Subcutaneous preadipocyte (primary cell): ENCODE data around the genes RAP2B, KCNAB1, SSR3 and MLF1.

- CAGE, long polyA plus RNA: no peak
Measured at GRCh38 chr3:152402421-152402820, 133.7 kb downstream of the MBNL1 start.

- CAGE, long polyA plus RNA: no peak
Measured at GRCh38 chr3:152650223-152650645, 184.7 kb upstream of the P2RY1 start.

- CAGE, long polyA plus RNA: no peak
Measured at GRCh38 chr3:153162134-153163064, at the start of gene RAP2B. TSS of gene RAP2B (plus strand) at chr3:153162226.

GRCh38 chr3:153553123-153553850 lies 391.3 kb downstream of the RAP2B start:
- CAGE, long polyA plus RNA: no peak

DNA sequence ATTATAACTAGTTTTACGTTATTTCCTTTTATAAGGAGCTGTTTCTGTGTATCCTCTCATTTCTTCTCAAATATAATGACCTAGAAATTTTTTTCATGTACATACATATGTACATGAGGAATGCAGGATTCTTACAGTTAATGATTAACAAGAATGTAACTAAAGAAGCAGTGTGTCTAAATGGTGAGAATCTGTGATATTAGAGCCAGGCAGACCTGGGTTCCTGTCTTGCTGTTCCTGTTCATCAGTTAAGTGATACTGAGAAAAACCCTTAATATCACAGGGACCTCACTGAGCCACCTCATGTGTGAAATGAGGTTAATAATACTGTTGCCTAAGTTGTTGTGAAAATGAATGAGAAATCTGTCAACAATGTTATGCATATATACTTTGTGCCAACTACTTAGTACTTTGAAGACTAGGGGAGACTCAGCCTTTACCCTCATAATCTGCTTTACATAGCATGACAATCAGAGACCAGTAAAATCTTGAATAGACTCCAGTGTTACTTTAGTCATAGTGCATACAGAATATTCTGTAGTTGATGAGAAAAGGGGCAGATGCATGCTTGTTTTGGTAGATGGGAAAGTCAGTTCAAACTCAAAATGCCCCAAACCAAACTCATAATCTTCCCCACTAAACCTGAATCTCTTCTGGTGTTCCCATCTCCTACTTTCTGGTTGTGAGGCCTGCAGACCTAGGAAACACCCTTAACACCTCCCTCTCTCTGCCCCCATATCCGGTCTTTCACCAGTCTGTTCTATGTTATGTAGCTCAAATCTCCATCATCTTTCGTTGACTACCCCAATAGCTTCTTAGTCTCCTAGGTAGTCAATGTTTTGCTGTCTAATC lies 4.7 kb downstream of the ARHGEF26 start:
- CAGE, long polyA plus RNA: no peak

- CAGE, long polyA plus RNA: no peak
Measured at GRCh38 chr3:154129460-154129769, 8.2 kb downstream of the ARHGEF26 start.

GRCh38 chr3:154246343-154246796 lies 77.9 kb downstream of the DHX36 start:
- CAGE, long polyA plus RNA: no peak

DNA sequence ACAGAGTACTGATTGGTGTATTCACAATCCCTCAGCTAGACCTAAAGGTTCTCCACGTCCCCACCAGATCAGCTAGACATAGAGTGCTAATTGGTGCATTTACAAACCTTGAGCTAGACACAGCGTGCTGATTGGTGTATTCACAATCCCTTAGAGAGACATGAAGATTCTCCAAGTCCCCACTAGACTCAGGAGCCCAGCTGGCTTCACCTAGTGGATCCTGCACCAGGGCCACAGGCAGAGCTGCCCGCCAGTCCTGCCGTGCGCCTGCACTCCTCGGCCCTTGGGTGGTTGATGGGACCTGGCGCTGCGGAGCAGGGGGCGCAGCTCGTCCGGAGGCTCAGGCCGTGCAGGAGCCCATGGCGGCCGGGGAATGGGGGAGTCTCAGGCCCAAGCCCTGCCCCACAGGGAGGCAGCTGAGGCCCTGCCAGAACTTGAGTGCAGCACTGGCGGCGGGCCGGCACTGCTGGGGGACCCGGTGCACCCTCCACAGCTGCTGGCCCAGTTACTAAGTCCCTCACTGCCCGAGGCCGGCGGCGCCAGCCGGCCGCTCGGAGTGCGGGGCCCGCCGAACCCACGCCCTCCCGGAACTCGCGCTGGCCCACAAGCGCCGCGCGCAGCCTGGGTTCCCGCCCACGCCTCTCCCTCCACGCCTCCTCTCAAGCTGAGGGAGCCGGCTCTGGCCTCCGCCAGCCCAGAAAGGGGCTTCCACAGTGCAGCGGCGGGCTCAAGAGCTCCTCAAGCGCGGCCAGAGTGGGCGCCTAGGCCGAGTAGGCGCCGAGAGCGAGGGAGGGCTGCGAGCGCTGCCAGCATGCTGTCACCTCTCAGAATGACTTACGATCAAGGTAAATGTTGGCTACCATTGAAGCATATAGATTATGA lies 190.9 kb upstream of the MME start:
- CAGE, long polyA plus RNA: no peak

- CAGE, long polyA plus RNA: no peak
Measured at GRCh38 chr3:156042035-156042431, 78.3 kb upstream of the KCNAB1 start.

- CAGE, long polyA plus RNA: no peak
Measured at GRCh38 chr3:156120333-156120964, at the start of gene KCNAB1. TSS of gene KCNAB1 (plus strand) at chr3:156120578.

DNA sequence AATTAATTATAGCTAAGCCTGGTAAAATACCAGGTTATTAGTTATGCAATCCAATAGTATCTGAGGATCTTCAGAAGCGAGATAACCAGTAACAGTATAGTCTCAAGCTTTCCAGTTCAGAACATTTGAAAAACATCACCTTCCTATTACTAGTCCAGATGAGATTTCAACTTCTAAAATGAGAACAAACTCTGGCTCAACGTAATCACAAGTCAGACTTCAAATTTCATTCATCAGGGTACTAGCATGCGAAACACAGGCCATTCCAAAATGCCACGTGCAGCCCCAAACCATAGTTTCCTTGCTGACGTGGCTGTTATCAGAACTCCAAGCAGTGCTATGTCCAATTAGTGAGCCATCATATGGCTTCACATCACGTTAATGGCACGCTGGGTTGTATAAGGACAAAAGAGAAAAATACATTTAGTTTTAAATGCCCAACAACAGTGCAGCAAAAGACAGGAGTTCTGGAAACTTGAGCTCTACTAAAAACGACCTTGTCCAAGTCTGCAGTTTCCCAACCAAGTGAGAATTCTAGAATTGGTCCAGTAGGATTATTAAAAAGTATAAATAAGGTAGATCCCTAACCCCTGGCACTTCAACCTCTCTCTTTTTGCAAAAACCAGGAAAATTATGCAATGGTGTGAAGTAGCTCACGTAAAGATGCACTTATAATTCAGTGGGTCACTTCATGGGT lies 915 bp downstream of the SSR3 start:
- CAGE, long polyA plus RNA: no peak

DNA sequence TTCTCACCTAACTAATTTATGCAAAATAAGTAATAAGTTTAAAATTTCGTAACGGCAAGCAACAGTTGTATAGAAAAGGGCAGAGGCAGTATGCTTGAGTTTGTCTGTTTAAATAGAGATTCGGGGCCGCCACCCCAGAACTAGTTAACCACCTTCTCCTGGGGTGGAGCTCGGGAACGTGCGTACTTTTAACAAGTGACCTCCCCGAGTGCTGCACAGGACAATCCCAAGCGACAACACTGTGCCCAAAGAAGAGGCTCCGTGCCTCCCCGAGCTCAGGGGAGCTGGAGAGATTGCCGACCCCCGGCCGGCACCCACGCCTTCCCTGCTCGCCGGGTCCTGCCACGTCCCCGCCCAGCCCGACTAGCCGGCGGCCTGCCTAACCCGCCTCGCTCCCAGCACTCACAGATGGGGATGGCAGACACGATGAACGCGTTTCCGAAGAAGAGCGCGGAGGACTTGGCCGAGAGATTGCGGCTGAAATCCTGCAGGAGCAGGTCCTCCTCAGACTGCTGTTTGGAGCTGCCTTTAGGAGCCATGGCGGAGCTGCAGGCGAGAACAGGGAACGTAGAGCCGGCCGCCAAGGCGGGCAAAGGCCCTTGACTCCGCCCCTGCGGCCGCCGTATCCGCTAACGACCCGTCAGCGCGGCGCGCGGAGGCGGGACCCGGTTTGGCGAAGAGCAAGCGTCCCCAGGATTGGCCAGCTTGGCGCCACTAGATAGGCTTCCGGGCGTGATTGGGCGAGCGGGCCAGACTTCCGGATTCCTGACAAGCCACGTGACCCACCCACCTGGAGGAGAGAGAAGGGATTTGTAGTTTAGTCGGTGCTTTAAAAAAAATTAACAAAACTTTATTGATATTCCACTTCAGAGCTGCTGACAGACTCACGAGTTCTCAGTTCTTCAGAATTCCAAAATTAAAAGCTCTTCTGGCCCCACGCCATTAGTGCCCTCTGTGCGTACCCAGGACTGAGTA lies at the start of gene SSR3:
Gene SSR3 (minus strand): TSS at position 567 of the 975 bp plus-strand sequence.
- CAGE, long polyA plus RNA: start-site peak on the minus strand centred at position 579 of the sequence, 64 bp wide, 16,357 and 3,611 reads in 2 replicates

- CAGE, long polyA plus RNA: no peak
Measured at GRCh38 chr3:156604241-156605100, 49.6 kb upstream of the SSR3 start.

DNA sequence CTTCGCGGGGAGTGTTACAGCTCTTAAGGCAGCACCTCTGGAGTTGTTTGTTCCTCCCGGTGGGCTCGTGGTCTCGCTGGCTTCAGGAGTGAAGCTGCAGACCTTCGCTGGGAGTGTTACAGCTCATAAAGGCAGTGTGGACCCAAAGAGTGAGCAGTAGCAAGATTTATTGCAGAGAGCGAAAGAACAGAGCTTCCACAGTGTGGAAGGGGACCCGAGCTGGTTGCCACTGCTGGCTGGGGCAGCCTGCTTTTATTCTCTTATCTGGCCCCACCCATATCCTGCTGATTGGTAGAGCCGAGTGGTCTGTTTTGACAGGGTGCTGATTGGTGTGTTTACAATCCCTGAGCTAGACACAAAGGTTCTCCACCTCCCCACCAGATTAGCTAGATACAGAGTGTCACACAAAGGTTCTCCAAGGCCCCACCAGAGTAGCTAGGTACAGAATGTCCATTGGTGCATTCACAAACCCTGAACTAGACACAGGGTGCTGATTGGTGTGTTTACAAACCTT lies 4.3 kb upstream of the LEKR1 start:
- CAGE, long polyA plus RNA: no peak

DNA sequence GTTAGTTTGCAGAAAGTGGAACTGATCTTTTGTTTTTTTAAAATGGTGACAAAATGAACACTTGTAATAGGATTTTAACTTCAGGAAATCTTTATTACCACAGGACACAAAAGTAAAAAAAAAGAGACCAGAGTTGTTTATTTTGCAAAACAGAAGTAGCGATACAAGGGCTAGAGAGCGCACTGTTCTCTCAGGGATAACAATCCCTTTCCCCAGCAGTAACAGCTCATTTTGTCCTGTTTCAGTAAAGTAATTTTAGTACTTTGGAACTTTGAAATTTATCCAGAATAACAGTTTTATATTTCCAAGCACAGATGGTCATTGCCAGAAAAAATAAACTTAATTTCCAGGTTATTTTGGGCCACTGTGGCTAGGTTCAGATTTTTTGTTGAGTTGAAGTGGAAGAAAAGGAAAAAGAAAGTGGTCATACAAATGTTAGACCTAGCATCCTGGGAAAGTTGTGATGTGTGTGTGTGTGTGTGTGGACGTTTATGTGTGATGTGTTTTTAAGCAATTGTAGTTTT lies 17.3 kb downstream of the LEKR1 start:
- CAGE, long polyA plus RNA: no peak

GRCh38 chr3:157105233-157105640 lies 54.7 kb downstream of the CCNL1 start:
- CAGE, long polyA plus RNA: no peak

GRCh38 chr3:157107145-157107351 lies 52.9 kb downstream of the CCNL1 start:
- CAGE, long polyA plus RNA: no peak

- CAGE, long polyA plus RNA: no peak
Measured at GRCh38 chr3:157282289-157282961, 122.5 kb upstream of the CCNL1 start.

DNA sequence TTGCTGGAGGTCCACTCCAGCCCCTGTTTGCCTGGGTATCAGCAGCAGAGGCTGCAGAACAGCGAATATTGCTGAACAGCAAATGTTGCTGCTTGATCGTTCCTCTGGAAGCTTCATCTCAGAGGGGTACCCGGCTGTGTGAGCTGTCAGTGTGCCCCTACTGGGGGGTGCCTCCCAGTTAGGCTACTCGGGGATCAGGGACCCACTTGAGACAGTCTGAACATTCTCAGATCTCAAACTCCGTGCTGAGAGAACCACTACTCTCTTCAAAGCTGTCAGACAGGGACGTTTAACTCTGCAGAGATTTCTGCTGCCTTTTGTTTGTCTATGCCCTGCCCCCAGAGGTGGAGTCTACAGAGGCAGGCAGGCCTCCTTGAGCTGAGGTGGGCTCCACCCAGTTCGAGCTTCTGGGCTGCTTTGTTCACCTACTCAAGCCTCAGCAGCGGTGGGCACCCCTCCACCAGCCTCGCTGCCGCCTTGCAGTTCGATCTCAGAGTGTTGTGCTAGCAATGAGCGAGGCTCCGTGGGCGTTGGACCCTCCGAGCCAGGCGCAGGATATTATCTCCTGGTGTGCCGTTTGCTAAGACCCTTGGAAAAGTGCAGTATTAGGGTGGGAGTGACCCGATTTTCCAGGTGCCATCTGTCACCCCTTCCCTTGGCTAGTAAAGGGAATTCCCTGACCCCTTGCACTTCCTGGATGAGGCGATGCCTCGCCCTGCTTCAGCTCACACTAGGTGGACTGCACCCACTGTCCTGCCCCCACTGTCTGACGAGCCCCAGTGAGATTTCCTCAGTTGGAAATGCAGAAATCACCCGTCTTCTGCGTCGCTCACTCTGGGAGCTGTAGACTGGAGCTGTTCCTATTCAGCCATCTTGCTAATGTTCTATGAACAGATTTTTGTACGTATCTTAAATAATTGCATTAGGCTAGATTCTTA lies 219.9 kb downstream of the RSRC1 start:
- CAGE, long polyA plus RNA: no peak

- CAGE, long polyA plus RNA: no peak
Measured at GRCh38 chr3:158570810-158571836, at the start of gene MLF1. TSS of gene MLF1 (plus strand) at chr3:158571194.